Helper T cell (primary cell): ENCODE measurements around the genes SSR1 and GCNT2.

- PRO-cap, 2 experiments = no peak in any of the 2 experiments
These were observed 95.8 kb downstream of the SSR1 start for GRCh38 chr6:7216853-7217896.

DNA sequence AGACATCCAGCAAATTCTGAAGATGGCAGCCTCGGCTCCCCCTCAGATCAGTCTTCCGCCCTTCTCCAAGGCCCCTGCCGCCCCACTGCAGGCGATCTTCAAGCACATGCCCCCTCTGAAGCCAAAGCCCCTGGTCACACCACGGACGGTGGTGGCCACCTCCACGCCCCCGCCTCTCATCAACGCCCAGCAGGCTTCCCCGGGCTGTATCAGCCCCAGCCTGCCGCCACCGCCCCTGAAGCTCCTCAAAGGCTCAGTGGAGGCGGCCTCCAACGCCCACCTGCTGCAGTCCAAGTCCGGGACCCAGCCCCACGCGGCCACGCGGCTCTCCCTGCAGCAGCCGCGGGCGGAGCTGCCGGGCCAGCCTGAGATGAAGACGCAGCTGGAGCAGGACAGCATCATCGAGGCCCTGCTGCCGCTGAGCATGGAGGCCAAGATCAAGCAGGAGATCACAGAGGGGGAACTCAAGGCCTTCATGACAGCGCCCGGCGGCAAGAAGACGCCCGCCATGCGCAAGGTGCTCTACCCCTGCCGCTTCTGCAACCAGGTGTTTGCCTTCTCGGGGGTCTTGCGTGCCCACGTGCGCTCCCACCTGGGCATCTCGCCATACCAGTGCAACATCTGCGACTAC lies 83.4 kb downstream of the SSR1 start:
- PRO-cap, 2 experiments = no peak in any of the 2 experiments

GRCh38 chr6:7236300-7236804 lies 76.6 kb downstream of the SSR1 start:
- PRO-cap, 2 experiments = no peak in any of the 2 experiments

GRCh38 chr6:7246312-7247438 lies 66.3 kb downstream of the SSR1 start:
- PRO-cap, 2 experiments = no peak in any of the 2 experiments

GRCh38 chr6:7250031-7250508 lies 62.9 kb downstream of the SSR1 start:
- PRO-cap, 2 experiments = no peak in any of the 2 experiments

DNA sequence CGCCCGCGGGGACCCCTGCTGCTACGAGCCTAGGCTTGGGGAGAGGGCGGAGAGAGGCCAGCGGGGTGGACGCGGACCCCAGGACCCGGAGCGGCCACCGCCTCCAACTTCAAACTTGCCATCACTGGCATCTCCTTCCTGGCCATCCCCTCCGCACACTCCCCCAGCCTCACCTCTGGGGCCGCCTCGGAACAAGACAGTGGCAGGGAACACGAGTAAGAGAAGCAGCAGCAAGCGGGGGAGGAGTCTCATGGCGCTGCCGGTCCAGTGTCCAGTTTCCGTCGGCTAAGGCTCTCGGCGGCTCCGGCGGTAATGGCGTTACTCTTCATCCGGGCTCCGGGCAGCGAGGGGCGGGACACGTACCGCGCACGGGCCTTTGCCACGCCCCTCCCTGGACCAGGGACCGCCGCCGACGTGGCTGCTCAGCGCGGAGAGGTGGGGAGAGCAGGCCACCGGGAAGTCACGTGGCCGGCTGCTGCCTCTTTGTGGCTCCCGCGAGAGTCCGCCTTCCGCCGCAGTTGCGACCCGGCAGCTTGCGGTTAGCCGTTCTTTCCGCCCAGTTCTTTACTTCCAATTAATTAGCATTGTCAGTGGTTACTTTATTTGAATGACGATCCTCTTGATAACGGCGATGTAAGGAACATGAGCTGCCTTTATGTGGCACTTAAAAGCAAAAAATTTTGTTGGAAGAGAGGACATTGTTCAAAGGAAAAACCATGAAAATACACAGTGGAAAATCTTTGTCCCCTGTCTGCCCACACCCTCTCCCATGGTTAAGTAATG lies at the start of gene SSR1:
Gene SSR1 (minus strand): TSS at position 331 of the 783 bp plus-strand sequence.
- PRO-cap, 2 experiments = peak in 2 of 2 experiments; most common plus-strand start position 199 of the sequence (in 2); most common minus-strand start position 193 of the sequence (in 2)

DNA sequence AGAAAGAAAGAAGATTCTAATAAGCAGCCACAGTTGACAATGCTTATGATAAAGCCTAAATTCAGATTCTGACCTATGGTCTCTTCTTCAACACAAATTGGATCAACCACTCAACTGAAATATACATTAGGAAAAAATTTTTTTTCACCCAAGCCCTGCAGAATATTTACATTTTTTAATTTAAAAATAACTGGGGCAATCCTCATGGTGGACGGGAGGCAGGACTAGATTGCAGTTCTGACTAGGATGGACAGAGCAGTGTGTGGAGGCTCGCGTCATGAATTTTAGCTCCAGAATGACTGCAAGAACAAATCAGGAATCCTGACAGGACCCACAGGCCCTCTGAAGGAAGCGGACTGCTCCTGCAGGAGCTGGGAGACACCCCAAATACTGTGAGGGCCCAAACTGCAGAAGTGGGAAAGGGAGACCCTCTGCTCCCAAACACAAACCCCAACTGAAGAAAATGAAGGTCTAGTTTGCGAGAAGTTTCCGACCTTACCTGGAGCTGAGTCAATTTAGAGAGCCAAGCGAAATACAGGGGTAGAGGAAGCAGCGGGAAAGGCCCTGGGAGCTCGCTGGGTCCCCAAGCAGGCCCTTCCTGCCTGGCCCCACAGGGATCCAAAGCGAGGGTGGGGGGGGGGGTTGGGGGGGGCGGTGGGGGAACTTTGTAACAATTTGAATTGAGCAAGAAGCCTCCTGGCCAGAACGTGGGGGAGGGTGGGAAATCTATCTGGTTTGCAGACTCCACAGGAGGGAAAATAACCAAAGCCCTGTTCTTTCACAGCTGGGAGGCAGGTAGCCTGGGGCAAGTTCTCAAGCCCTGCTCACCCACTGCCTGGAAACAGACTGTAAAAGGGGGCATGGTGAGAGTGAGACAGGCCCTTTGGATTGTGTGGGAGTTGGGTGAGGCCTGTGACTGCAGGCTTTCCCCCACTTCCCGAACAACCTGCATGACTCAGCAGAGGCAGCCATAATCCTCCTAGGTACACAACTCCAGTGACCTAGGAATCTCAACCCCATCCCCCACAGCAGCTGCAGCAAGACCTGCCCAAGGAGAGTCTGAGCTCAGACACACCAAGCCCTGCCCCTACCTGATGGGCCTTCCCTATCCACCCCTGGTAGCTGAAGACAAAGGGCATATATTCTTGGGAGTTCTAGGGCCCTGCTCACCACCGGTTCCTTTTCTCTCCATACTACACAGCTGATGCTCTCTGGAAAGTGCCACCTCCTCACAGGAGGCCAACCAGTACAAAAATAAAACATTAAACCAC lies 34.3 kb upstream of the SSR1 start:
- PRO-cap, 2 experiments = no peak in any of the 2 experiments

GRCh38 chr6:7579026-7579791 lies 10.8 kb upstream of the SNRNP48 start:
- PRO-cap, 2 experiments = no peak in any of the 2 experiments

- PRO-cap, 2 experiments = no peak in any of the 2 experiments
These were observed 28.3 kb downstream of the SNRNP48 start for GRCh38 chr6:7618223-7618805.

DNA sequence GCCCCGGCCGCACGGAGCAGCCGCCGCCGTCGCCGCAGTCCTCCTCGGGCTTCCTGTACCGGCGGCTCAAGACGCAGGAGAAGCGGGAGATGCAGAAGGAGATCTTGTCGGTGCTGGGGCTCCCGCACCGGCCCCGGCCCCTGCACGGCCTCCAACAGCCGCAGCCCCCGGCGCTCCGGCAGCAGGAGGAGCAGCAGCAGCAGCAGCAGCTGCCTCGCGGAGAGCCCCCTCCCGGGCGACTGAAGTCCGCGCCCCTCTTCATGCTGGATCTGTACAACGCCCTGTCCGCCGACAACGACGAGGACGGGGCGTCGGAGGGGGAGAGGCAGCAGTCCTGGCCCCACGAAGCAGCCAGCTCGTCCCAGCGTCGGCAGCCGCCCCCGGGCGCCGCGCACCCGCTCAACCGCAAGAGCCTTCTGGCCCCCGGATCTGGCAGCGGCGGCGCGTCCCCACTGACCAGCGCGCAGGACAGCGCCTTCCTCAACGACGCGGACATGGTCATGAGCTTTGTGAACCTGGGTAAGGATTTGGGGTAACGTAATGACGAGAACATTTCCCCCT lies 1.3 kb downstream of the BMP6 start:
- PRO-cap, 2 experiments = no peak in any of the 2 experiments

GRCh38 chr6:7996536-7996986 lies 67.6 kb downstream of the BLOC1S5 start:
- PRO-cap, 2 experiments = no peak in any of the 2 experiments

DNA sequence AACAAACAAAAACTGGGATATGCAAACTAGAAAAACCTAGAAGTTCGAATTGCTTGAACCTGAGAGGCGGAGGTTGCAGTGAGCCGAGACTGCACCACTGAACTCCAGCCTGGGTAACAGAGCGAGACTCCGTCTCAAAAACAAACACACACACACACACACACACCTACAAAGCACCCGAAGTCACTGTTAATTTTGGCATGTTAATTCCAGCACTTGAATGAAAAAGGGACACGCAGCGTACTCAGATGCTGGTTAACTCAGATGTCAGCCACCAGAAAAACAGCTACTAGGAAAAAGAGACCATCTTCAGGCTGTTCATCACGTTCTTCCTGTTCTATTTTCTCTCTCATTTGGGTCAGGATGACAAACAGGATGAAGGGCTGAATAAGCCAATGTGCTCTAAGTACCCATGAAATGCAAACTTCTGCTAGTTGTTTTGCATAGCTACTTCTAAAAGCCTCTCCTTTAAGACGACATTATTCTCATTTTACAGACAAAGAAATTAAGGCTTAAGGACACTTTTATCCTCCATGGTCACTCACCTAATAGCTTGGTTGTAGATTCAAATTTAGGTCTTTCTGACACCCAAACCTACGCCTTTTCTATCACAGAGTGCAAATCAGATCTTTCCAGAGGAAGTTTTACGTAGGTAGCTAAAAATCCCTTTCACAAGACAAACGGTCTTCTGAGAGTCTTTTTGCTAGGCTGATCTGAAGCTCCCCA lies 46.8 kb downstream of the BLOC1S5 start:
- PRO-cap, 2 experiments = peak in 1 of 2 experiments; most common plus-strand start position 353 of the sequence (in 1); most common minus-strand start position 301 of the sequence (in 1)

GRCh38 chr6:8100253-8100790 lies 2.0 kb downstream of the EEF1E1 start:
- PRO-cap, 2 experiments = no peak in any of the 2 experiments

DNA sequence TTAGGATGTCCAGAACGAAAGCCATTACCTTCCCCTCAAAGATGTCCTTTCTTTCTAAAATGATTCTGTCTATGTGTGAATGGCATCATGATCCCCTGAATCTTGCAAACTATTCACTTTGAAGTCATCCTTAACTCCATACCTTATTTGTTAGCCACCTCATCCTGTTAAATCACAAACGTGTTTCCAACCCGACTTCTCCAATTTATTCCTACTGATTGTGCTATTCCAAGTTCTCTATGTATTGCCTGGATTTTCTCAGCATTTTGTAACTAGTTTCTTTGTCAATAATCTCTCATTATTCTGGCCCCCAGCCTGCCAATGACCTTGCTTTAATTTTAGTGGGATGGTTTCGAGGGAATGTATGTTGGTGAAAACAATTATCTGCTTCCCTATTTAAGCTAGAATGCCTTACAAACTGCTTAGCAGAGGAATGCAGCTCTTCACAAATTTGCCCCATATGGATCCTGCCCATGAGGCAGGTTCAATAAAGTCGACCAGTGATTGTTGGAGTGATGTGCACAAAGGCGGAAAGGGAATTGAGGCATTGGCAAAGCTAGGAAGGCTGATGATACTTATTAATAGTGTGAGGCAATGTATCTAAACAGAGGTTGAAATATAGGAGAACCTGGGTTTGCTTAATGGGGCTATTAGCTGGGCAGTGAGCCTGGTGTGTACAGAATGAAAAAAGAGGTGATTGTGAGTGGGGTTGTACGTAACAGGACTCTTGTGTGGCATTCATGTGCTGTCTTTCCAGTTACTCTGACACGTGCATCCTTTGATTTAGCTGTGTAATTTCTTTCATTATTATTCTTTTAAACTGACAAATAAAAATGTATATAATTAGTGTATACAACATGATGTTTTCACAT lies 220.1 kb upstream of the SLC35B3 start:
- PRO-cap, 2 experiments = no peak in any of the 2 experiments

GRCh38 chr6:8670703-8671289 lies 235.5 kb upstream of the SLC35B3 start:
- PRO-cap, 2 experiments = no peak in any of the 2 experiments

DNA sequence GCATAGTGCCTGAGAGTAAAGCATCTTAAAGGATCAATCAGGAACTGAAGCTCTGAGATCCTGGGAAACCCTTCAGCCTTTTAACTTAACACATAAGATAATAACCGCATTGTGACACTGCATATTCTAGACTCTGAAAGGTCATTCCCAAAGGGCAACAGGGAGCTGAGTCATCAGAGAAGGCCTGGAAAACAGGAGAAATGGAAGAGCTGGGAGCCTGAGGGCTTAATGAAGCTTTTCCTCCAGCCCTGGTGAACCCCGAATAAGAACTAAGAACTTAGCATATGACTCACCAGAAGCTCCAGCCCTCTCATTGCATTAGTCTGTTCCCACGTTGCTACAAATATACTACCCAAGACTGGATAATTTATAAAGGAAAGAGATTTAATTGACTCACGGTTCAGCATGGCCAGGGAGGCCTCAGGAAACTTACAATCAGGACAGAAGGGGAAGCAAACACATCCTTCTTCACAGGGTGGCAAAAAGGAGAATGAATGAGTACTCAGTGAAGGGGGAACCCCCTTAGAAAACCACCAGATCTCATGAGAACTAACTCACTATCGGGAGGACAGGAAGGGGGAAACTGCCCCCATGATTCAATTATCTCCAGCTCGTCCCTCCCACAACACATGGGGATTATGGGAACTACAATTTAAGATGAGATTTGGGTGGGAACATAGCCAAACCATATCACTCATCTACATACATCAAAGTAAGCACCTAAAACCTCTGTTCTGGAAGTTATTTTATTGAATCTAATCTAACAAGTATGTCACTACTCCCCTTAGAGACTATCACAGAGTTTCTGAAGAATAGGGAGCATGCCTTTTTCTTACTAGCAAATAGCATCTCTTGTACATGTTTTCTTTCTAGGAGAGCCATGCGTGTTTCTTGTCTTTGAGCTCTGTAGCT lies 648.4 kb downstream of the TFAP2A start:
- PRO-cap, 2 experiments = no peak in any of the 2 experiments

GRCh38 chr6:10147002-10147643 lies 267.8 kb downstream of the TFAP2A start:
- PRO-cap, 2 experiments = no peak in any of the 2 experiments

DNA sequence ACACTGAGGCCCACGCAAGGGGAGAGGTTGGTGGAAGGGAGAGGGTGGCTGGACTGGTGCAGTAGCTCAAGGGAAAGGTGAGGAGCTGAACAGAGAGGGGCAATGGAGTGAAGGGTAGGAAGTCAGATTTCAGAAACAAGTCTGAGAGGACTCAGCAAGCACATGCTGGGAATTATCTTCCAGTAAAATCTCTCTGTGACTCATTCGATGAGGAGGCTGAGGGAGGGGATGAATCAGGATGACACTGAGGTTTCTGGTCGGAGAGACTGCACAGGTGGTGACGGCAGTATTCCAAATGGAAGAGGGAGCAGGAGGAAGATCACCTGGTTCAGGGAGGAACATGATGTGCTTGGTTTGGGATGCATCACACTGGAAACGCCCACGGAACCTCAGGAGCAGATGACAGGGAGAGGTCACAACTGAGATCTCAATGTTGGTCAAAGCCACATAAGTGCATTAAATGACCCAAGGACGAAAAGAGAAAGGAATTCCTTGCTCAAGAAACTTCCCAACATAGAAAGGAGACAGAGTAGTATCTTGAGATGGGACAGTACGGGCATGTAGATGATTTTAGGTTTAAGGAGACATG lies 67.1 kb downstream of the TFAP2A start:
- PRO-cap, 2 experiments = no peak in any of the 2 experiments

DNA sequence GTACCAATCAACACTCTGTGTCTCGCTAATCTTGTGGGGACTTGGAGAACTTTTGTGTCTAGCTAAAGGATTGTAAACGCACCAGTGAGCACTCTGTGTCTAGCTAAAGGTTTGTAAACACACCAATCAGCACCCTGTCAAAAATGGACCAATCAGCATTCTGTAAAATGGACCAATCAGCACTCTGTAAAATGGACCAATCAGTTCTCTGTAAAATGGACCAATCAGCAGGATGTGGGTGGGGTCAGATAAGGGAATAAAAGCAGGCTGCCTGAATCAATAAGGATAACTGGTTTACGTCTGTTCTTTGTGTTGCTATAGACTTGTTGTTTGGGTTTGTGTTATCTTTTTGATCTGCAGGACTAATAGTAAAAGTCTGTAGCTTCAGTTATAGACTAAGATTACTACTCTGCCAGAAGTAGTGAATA lies 29.2 kb upstream of the GCNT2 start:
- PRO-cap, 2 experiments = no peak in any of the 2 experiments

- PRO-cap, 2 experiments = no peak in any of the 2 experiments
These were observed at the start of gene GCNT2 for GRCh38 chr6:10520946-10521746. Gene GCNT2 (plus strand): TSS chr6:10521351.